Measurements from ENCODE around the genes SELP, METTL18 and PRRX1.

DNA sequence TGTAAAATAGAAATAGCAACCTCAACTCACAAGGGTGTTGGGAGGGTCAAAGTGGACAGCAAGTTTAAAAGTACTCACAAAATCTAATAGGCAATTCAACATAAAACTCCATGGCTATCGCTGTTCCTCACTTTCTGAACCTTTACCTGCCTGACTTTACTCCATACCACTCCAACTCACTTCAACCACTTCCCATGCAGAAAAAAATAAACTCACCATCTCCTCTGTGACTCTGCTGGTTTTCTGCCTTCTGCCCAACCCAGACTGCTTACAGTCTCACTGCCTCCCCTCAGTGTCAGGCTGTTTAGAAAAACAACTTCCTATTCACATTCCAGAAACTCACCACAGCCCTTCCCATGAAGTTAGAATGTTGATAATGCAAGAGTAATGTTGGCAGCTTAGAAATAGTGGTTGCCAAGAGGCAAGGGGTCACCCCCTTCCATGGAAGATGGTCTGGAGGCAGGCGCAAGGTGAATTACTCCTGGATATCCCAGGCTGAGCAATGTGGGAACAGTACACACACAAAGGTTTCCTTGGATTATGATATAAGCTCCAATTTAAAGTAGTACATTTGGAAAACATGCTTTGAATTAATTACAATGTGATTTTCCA lies at the start of gene SELP:
TSS of gene SELP (minus strand) at position 269 of the 612 bp plus-strand sequence.
- PRO-cap: unidirectional peak, minus-strand start at position 266 of the sequence
- RAMPAGE, long total RNA, 4 experiments: start-site peak on the minus strand in 2 of 4 experiments, centred at positions 259 to 263 of the sequence, 29 to 60 reads per replicate

DNA sequence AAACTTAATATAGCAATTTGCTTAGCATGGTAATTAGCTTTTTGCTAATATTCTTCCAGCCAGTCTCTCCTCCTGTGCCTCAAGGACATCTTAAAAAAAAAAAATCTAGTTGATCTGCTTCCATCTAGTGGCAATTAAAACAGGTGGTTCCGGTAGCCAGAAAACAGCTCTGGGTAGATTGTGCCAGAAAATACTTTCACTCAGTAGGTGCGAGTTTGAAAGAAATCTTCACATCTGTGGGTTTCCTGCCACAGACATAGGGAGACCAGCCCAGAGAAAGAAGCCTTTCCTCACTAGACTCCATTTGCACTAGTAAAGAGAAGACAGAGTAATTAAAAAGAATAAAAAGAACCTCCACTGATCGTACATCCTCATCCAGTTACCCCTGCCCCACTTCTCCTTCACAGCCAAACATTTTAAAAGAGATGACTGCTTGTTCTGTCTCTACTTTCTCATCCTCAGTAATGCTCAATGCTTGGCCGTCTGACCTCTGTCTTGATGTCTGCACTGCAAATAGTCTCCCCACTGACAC lies 17.0 kb downstream of the SELL start:
- PRO-cap: no peak
- RAMPAGE, long total RNA, 4 experiments: no peak in any of the 4 experiments

GRCh38 chr1:169712008-169712439 lies 604 bp upstream of the SELL start:
- PRO-cap: no peak
- RAMPAGE, long total RNA, 4 experiments: no peak in any of the 4 experiments

- PRO-cap: bidirectional peak, plus-strand start at chr1:169795045, minus-strand start at chr1:169794892
- RAMPAGE, long total RNA, 4 experiments: start-site peak on the plus strand in 1 of 4 experiments, at chr1:169794999-169795090 at its widest, 21 reads per replicate; start-site peak on the minus strand in 4 of 4 experiments, at chr1:169794880-169795022 at its widest, 8 to 81 reads per replicate
These were observed at the start of gene METTL18 for GRCh38 chr1:169794396-169795533. Gene METTL18, minus strand, starts transcription at chr1:169794907.

DNA sequence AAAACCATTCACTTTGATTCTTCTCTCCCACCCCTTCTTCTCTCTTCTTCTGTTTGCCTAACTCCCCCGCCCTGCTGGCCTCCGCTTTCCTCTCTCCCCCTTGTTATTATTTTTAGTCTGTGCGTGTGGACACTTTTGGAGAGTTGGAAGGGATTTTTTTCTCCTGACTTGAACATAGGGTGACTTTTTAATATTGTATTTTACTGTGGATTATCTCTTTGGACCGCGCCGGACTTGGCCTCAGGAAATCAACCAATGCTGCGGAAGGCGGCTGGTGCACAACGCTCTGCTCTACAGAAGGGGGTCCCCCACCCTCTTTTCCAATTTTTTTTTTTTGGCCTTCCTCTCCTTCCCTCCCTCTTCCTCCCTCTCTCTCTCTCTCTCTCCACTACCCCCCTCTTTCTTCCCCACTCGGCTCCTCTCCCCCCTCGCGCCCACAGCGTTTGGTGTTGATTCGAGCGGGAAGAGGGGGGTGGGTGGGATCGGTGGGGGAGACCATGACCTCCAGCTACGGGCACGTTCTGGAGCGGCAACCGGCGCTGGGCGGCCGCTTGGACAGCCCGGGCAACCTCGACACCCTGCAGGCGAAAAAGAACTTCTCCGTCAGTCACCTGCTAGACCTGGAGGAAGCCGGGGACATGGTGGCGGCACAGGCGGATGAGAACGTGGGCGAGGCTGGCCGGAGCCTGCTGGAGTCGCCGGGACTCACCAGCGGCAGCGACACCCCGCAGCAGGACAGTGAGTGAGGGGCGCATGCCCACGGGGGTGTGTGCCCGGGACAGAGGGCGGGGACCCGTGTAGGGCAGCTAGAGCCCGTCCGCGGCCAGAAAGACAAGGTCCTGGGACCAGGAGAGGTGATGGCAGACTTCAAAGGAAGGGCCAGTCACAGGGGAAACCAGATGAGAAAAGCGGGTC lies at the start of gene PRRX1:
TSS of gene PRRX1 (plus strand) at position 410 of the 915 bp plus-strand sequence.
- PRO-cap: bidirectional peak, plus-strand start at position 205 of the sequence, minus-strand start at position 102 of the sequence; unidirectional peak, plus-strand start at position 519 of the sequence; bidirectional peak, plus-strand start at position 834 of the sequence, minus-strand start at position 740 of the sequence
- RAMPAGE, long total RNA, 4 experiments: start-site peak on the plus strand in 3 of 4 experiments, centred at positions 515 to 619 of the sequence, 20 to 29 reads per replicate

DNA sequence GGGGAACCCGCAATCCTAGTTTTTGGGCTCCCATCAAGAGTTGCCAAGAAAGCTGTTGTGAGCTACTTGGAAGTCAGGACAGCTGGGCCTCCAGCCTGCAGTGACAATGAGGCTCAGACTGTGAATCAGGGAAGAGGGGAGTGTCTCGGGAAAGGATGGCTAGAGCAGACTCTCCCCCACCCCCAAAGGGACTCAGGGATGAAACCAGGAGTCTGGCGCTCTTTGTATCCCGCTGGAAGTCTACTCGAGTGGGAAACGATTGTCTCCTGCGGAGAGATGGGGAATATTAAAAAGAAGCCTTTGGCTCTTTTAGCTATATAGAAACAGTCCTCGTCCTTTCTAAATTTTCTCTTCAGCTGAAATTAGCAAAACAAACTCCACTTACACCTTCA lies 3.5 kb downstream of the PRRX1 start:
- PRO-cap: unidirectional peak, minus-strand start at position 105 of the sequence
- RAMPAGE, long total RNA, 4 experiments: no peak in any of the 4 experiments

- PRO-cap: no peak
- RAMPAGE, long total RNA, 4 experiments: no peak in any of the 4 experiments
These were observed 36.8 kb downstream of the PRRX1 start for GRCh38 chr1:170700788-170701076.

DNA sequence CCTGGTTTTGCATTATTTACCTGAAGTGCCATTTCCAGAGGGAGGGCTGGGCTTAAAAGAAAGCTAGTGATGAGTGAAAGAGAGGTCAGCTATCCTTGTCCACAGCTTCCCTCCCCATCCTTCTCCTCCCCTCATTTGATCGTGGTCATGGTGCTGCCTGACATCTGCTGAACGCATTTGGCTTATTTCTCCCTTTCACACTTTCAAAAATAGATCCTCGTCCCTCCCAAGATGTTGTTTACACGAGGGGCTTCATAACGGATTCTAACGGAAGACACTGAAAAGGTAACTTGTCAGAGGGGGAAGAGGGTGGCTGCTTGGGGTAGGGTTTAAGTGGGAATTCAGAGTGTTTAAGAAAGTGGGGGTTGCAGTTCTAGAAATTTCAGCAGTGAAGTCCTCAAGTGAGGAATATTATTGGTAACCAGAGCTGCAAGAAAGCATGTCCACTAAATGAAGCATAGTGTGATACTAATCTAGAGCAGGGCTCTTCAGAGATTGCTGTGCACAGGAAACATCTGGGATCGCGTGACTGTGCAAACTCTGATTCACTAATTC lies 66.2 kb downstream of the PRRX1 start:
- PRO-cap: no peak
- RAMPAGE, long total RNA, 4 experiments: no peak in any of the 4 experiments

DNA sequence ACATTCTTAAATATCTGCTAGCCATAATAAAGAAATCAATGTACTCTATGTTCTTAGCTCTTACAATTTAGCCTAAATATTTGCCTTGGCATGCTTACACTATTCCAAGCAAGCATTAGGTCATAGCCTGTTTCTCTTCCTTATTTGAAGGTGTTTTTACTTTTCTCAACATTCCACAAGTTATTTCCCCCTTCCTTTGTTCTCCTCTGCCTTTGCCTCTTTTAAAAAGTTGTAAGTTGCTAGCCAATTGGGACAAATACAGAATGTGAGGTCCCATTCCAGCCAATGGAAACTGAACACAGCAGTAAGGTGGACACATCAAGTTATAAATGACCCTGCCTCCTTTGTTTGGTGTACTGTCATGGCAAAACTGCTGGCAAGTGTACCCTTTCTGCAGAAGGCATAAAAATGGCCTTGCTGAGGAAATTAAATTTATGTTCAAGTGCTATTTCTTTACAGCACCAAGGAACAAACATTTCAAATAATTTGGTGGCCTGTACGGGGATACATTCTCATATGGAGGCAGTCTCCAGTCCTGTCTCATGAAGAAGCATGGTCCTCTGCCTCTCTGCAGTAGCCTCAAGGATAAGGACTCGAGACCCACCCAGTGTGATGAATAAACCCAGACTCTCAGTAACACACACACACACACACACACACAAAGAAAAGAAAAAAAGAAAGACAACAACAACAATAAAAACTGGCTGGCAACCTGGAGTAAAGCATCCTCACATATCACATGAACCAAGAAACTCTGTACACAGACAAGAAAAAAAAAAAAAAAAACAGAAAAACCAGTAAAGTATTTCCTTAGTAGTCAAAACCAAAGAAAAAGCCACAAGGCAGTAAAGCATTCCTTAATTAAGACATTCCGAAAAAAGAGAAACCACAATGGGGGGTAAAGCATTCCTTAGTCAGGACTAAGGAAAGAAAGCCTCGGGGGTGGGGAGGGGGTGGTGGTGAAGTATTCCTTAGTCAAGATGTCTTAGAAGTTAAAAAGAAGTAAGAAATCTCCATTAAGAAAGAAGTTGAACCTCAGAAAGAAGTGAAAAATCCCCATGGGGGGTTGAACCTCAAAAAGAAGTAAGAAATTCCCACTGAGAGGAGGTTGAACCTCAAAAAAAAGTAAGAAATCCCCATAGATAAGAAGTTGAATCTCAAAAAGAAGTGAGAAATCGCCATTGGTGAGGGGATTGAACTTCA lies 28.6 kb upstream of the FMO1 start:
- PRO-cap: no peak
- RAMPAGE, long total RNA, 4 experiments: no peak in any of the 4 experiments

DNA sequence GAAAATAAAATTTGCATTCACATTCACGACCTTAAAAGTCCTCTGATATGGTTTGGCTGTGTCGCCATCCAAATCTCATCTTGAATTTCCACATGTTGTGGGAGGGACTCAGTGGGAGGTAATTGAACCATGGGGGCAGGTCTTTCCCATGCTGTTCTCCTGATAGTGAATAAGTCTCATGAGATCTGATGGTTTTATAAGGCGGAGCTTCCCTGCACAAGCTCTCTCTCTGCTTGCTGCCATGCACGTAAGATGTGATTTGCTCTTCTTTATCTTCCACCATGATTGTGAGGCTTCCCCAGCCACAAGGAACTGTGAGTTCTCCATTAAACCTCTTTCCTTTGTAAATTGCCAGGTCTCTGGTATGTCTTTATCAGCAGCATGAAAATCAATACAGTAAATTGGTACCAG lies 20.5 kb downstream of the FMO1 start:
- PRO-cap: no peak
- RAMPAGE, long total RNA, 4 experiments: no peak in any of the 4 experiments

- PRO-cap: no peak
- RAMPAGE, long total RNA, 4 experiments: no peak in any of the 4 experiments
These were observed 63.0 kb upstream of the PRRC2C start for GRCh38 chr1:171422209-171422943.

- PRO-cap: no peak
- RAMPAGE, long total RNA, 4 experiments: no peak in any of the 4 experiments
These were observed 64.0 kb upstream of the C1orf105 start for GRCh38 chr1:172356471-172356993.

DNA sequence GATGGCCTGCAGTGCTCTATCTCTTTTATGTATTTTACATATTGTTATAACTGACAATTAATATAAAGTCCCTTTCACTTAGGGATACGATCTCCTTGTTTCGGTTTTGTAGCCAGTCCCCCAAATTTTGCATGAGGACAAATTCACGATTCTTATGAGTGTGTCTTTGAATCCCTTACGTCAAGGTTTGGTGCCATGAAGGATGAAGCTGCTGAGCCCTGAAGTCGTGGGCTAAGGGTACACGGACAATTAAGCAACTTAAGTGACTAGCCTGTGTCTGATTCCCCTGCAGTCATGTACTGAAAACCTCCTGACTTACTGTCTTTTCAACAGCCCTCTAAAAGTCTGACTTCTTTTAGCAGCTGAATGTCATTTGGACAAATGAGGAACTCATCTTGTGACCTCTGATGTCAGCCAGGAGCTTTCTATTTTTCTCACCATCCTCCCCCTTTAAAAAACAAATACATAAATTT lies 27.2 kb upstream of the C1orf105 start:
- PRO-cap: no peak
- RAMPAGE, long total RNA, 4 experiments: no peak in any of the 4 experiments

GRCh38 chr1:172441866-172442995 lies 1.6 kb downstream of the PIGC start:
- PRO-cap: no peak
- RAMPAGE, long total RNA, 4 experiments: no peak in any of the 4 experiments

GRCh38 chr1:172500252-172500657 lies 32.7 kb upstream of the SUCO start:
- PRO-cap: no peak
- RAMPAGE, long total RNA, 4 experiments: no peak in any of the 4 experiments

- PRO-cap: bidirectional peak, plus-strand start at chr1:172533986, minus-strand start at chr1:172533996
- RAMPAGE, long total RNA, 4 experiments: no peak in any of the 4 experiments
These were observed 756 bp downstream of the SUCO start for GRCh38 chr1:172533737-172534075.

GRCh38 chr1:172699249-172699748 lies 40.4 kb downstream of the FASLG start:
- PRO-cap: no peak
- RAMPAGE, long total RNA, 4 experiments: no peak in any of the 4 experiments

DNA sequence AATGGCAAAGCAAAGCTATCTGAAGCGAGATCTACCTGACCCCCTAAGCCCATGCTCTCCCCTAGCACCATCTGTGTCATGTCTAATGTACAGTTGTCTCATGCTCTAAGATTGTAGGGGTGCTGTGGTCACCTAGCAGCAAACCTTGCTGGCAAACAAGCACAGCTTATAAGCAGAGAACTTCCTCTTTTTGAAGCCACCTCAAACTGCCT lies 66.0 kb downstream of the FASLG start:
- PRO-cap: no peak
- RAMPAGE, long total RNA, 4 experiments: no peak in any of the 4 experiments

- PRO-cap: no peak
- RAMPAGE, long total RNA, 4 experiments: no peak in any of the 4 experiments
These were observed 107.5 kb downstream of the FASLG start for GRCh38 chr1:172766293-172766977.

DNA sequence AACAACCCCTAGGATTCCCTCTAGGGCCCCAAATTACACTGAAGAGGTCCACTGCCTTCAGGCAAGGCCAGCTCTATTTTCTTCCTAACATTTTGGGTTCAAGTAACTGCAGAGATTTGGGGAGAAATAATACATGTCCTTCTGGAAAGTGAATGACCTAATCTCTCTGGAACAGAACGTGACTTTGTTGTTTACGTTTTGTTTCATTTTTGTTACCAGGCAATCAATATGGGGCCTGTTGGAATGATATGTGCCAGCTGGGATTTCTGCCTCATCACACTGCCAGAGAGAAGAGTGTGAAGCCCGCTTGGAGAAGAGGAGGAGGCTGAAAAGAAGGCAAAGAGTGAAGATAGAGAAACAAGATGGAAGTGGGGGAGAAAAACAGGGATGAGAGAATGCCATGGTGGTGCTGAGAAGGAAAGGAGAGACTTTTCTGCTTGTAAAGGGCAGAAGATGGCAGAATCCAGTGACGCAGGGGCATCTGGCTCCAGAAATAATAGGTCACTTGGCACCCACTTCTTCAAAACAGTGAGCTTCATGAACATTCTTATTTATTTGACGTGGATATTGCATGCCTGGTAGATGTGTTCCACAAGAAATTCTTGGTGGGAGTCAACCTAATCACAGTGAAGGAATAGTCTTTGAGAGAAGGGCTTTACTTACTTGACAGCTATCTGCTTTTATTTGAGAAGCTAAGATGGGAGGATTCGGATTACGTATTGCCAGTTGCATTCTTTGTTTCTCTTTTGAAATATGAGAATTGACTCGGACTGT lies 116.9 kb downstream of the FASLG start:
- PRO-cap: bidirectional peak, plus-strand start at position 274 of the sequence, minus-strand start at position 131 of the sequence; unidirectional peak, plus-strand start at position 550 of the sequence
- RAMPAGE, long total RNA, 4 experiments: start-site peak on the plus strand in 4 of 4 experiments, centred at positions 306 to 322 of the sequence, 13 to 25 reads per replicate

All from esophagus muscularis mucosa (tissue), 4 donors.